Placental pericyte (primary cell): ENCODE data around the gene LEAP2.

GRCh38 chr5:132368963-132369189 is 634 bp upstream of the SLC22A5 start:
- CAGE, long polyA plus RNA = no peak

DNA sequence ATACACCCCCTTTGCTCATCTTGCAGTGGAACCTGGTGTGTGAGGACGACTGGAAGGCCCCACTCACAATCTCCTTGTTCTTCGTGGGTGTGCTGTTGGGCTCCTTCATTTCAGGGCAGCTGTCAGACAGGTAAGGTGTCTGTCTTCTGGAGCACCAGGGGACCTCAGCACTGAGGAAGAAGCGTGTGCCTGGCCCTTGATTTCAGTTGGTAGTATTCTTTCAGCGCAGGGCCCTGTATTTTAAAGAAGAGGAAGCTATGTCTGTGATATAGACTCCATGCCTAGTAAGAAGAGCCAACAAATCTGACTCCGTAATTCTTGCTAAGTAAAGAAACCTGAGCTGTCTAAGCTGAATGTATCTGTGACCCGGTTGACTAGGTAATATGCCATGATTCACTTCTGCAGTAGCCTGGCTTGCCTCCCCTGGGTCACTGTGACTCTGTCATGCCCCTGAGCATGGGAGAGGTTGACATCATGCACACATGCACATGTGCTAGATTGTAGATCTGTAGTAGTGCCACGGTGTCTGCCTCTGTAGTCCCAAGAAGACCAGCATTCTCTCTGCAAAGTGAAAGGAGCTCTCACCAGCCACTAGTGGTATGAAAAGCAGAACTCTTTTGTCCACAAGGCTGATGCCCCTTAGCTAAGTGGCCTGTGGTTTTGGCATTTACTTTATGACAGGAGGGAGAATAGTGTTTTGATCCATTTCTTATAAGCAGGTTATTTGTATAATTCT is 9.0 kb downstream of the SLC22A5 start:
- CAGE, long polyA plus RNA = no peak

- CAGE, long polyA plus RNA = no peak
Observed at GRCh38 chr5:132379856-132380685, 10.6 kb downstream of the SLC22A5 start.

GRCh38 chr5:132385015-132385507 is 15.6 kb downstream of the SLC22A5 start:
- CAGE, long polyA plus RNA = no peak

DNA sequence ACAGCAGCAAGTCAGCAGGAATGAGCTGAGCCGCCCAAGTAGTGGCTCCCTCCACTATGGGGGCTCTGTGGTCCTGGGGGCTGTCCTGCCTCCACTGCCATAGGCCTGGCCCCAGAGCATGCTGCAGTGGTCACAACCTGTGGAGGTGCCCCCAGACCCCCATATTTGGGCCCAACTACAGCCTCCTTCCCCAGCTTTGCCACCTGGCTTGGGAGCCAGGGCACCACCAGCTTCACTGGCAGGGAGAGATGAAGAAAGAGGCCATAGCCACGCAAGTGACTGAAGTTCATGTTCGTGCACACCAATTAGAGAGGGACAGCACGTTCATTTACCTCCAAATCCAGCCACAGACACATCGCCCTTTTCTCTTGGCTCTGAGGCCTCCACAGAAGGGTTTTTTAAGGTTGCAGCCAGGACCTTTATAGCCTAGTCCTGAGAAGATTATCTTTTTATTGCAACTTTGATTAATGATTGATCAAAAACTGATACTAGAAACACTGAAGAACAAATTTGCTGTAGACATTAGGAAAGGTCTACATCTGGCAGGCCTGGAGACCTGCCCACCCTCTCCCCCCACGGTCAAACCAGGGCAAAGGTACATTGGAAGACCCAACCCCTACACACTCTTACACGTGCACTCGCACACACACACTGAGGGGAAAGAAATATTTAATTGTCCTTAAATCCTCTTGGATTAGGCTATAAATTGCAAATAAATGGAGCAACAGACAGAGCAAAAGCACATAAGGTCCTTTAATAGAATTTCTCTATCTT is 27.3 kb downstream of the IRF1 start:
- CAGE, long polyA plus RNA = no peak

DNA sequence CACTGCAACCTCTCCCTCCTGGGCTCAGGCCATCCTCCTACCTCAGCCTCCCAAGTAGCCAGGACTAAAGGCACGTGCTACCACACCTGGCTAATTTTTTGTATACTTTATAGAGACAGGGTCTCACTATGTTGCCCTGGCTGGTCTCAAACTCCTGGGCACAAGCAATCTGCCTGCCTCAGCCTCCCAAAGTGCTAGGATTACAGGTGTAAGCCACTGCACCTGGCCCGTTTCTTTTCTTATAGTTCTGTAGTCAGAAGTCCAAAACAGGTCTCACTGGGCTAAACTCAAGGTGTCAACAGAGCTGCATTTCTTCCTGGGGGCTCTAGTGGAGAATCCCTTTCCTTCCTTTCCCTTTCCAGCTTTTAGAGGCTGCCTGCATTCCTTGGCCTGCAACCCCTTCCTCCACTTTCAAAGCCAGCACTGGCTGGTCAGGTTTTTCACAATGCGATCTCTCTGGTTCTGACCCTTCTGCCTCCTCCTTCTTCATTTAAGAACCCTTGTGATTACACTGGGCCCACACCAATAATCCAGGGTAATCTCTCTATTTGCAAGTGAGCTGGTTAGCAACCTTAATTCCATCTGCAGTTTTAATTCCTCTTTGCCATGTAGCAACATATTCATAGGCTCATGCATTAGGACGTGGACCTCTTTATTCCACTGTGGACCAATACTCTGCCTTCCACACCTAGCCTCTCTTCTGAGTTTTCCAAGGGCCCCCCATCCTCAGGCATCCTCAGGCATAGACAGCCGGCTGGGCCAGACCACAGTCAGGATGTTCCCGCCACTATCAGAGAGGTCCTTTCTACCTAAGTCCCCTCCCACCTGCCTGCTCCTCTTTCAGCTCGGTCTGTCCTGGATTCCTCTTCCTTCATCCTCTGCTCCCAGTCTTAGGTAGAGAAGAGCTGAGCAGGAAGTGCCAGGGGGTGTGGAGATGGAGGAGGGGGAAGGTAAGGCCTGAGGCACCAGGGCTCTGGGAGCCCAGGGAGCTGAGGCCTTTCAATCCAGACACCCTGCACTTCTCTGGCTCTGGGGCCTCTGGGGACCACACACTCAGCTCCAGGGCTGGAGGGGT is 16.1 kb downstream of the IRF1 start:
- CAGE, long polyA plus RNA = no peak

GRCh38 chr5:132485374-132486188 is 5.0 kb downstream of the IRF1 start:
- CAGE, long polyA plus RNA = no peak

GRCh38 chr5:132491913-132492608 is 1.5 kb upstream of the IRF1 start:
- CAGE, long polyA plus RNA = no peak

GRCh38 chr5:132496131-132496697 is 5.6 kb upstream of the IRF1 start:
- CAGE, long polyA plus RNA = no peak

DNA sequence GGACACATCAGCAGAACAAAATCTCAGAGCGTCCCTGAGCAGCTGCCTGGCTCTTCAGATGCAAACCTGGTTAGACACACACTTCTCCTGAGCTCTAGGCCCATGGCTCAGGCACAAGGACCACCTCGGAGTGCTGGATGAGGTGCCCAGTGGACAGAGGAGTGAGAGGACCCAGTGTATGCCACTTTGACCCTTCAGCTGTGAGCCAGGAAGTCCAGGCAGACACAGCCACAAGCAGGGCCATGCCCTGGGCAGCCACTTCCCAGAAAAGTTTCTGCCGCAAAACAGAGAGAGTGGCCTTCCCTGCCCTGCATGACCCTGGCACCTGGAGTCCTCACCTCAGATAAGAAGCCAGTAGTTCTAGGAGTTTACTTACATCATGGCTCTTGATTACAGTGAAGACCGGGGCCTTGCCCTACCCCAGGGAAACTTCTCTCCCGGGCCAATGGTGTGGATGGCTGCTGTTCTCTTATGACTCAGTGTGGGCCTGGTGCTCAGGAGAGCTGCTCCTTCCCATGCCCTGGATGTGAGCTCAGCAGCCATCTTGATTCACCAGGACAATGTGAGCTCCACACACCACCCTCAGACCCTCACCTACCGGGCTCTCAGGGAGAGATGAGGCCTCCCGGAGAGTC is 11.4 kb upstream of the IRF1 start:
- CAGE, long polyA plus RNA = no peak

GRCh38 chr5:132677175-132677663 is 3.4 kb downstream of the IL4 start:
- CAGE, long polyA plus RNA = no peak

GRCh38 chr5:132824882-132826136 is 5.1 kb downstream of the SHROOM1 start:
- CAGE, long polyA plus RNA = no peak

GRCh38 chr5:132828481-132829640 is 1.6 kb downstream of the SHROOM1 start:
- CAGE, long polyA plus RNA = no peak

GRCh38 chr5:132866789-132867273 is 389 bp downstream of the UQCRQ start:
- CAGE, long polyA plus RNA = no peak

DNA sequence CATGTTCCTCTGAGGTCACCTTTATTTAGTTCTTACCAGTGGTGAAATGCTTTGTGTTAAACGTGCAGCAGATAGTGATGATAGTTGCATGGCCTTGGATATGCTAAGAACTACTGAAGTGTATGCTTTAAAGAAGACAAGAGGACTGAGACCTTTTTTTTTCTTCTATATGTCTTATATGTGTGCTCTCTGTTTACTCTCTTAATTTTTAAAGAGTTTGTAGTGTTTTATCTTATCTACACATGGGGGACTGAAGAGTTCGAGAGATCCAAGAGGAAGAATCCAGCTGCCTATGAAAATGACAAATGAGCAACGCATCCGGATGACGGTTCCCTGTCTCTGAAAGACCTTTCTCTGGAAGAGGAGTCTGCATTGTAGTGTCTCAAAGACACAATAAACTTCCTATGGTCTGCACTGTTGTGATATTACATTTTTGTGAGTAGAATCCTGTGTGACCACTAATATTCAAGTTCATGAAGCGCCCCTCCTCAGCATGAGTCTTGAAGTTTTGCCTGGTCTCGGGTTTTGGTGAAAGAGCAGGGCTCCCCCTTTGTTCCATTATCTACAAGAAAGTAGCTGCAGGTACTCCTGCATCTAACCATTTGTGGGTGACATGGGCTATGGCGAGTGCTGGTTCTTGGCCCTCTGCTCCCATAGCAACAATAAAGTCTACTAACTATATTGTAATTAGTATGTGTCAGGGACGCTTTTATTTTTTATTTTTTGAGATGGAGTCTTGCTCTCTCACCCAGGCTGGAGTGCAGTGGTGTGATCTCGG is 1.0 kb downstream of the UQCRQ start:
- CAGE, long polyA plus RNA = no peak

DNA sequence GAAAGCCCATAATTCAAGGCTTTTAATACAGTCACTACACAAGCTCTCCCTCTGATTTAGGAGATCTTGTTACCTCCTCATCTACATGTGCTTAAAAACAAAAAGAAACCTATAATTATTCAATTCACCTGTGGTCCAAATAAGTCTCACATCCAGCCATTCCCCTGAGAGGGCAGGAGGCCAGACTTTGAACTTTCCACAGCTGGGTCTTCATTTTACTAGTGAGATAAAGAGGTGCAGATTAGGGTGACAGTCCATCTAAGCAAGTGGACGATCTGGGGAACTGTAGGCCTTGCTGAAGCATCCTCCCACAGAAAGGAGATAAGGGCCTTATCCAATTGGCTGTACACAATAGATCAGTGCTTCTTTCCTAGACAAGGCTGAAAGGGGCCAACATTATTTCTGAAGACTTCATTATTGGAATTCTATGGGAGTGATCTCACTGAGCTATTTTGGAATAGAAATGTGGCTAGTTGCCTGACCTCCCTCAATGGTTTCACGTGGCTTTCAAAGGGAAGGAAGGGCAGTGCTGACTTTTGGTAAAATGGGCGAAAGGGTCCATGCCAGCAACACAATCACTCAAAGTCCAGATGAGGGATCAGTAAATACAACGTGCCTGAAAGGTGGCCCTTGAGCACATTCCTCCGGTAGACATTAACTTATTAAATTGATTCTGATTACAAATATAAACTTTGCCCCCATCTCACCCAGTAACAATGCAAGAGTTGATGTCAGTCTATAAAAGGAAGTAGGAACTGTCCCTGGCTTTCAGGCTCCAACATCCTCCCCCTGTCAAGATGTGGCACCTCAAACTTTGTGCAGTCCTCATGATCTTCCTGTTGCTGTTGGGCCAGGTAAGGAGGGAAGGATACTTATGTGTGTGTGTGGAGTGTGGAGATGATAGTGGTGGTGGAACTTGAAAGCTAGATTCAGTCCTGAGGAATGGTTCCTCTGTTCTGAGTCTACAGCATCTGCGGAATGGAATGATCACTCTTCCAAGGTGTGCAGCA is at the start of gene LEAP2:
LEAP2 (plus strand) TSS at position 771 of the 1,010 bp plus-strand sequence.
- CAGE, long polyA plus RNA = no peak

DNA sequence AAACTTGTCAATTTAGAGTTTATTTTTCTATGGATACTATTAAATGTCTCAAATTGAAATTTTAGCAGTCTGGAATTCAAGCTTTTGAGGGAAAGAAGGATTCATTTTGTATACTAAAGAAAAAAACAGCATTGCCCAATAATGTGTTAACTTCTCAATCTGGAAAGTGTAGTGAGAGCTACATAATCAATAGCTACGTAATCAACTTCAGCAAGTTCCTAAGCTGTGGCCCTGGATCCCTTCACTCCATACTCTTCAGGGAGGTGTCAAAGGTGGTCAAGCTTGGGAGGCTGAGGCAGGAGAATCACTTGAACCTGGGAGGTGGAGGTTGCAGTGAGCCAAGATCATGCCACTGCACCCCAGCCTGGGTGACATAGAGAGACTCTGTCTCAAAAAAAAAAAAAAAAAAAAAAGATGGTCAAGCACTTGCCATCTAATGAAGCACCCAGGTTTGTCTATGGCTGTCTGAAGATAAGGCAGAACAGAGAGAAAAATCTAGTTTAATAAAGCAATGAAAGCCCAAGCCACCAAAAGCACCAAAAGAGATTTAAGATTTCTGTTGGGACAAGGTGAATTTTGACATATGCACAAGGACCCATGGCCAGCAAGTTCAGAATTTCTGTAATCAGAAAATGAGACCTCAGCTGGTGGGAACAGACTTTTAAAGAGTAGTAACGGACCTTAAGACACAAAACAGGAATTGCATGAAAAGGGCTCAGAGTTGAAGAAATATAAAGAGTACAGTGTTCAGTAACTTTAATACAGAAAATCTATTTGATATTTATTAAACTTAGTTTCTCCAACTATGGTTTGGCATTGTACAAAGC is 1.4 kb downstream of the LEAP2 start:
- CAGE, long polyA plus RNA = no peak

DNA sequence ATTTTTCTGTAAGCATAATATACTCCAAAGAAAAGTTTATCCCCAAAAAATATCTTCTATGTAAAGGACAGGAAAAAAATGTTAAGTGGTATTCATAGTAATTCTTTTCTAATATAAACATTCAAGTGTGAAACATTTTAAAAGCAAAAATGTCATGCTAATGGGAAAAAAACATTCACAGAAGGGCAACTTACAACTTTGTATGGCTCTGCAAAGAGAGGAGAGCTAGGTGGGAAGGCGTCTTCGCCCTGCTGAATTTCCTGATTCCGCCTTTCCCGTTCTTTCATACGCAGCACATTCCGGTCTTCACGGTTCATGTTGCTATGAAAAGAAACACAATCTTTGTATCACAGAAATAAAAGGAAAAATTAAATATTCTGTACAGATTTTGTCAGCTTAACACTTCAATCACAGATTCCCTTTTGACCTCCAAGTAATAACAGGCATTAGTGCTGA is 26.5 kb downstream of the AFF4 start:
- CAGE, long polyA plus RNA = no peak

- CAGE, long polyA plus RNA = no peak
Observed at GRCh38 chr5:133091028-133091602, 39.3 kb downstream of the HSPA4 start.

- CAGE, long polyA plus RNA = no peak
Observed at GRCh38 chr5:133106462-133107523, 55.0 kb downstream of the HSPA4 start.